Hair follicular keratinocyte (primary cell): ENCODE data around the gene CST1.

GRCh38 chr20:22527004-22527448 is 57.3 kb downstream of the FOXA2 start:
- RAMPAGE, long total RNA = no peak

DNA sequence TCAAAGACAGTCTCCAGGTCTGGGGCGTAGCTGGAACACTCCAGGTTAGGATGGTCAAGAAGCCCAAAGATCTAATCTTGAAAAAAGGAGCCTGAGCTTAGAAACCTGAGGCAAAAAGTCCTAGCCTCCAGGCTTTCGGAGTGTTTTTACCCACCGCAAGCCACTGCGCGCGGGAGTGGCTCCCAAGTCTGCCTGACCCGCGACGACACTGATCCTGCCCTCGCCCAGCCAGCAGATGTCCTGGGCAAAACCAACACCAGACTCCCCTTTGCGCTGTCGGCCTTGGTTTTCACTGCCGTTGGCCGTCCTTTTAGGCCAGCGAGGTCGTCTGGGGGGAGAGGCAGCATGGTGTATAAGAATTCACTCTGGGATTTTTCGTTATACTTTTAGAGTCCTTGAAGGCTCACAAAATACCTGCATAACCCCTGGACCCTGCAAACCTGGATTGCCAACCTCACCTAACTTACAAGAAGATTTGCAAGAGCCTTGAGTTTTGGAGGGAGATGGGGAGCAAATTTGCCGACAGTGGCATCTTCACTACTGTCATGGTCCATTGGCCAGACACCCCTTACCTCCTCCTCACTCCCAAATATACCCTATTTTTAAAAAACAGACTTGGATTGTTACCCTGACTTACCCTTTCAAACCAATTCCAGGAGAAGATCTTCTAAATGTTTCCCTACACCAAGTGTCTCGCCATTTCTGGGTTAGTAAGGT is 4.6 kb downstream of the FOXA2 start:
- RAMPAGE, long total RNA = no peak

DNA sequence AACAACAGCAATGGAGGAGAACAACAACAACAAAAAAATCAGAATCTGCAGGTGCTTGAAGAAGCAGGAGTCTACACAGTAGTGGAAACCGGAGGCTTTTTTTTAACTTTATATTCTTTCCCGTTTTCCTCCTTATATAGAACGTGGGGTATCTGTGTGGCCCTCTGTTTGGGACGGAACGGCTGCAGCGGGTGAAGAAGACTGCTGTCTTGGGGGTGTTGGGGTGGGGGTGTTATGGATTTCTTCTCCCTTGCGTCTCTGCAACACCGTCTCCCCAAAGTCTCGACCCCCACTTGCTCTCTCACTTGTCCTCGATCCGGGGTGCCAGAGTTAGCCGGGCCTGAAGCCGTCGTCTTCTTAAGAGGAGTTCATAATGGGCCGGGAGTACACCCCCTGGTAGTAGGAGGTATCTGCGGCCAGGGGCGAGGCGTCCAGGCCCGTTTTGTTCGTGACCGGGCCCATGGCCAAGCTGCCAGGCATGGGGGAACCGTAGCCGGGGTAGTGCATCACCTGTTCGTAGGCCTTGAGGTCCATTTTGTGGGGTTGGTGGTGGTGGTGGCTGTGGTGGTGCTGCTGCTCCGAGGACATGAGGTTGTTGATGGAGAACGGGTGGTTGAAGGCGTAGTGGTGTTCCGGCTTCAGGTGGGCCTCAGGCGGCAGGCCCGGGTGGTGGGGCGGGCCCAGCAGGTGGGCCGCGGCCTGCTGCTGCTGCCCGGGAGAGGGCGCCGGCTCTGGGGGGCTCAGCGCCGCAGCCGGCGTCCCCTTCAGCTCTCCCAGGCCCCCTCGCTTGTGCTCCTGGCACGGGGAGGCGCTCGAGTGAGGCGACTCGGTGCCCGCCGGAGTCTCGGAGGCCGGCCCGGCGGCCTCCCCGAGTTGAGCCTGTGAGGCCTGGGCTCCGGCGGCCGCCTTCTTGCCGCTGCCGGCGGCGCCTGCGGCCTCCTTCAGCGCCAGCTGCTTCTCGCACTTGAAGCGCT is 2.6 kb downstream of the FOXA2 start:
- RAMPAGE, long total RNA = no peak

DNA sequence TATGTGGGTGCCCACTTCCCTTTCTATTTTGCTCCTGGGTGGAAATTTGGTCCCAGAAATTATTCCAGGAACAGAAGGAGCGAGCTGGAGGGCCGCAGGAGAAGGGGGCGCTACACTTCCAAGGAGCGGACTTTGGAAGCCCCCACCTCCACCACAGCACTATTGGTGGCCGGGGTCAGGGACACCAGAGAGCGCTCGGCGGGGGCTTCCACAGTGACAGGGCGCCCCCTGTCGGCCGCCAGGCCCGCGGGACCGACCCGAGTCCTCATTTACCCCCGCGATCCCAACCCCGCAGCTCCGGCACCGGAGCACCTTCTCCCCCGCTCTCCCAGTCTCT is 2.2 kb upstream of the FOXA2 start:
- RAMPAGE, long total RNA = no peak

- RAMPAGE, long total RNA = no peak
These were observed 100.2 kb upstream of the FOXA2 start for GRCh38 chr20:22684478-22685160.

DNA sequence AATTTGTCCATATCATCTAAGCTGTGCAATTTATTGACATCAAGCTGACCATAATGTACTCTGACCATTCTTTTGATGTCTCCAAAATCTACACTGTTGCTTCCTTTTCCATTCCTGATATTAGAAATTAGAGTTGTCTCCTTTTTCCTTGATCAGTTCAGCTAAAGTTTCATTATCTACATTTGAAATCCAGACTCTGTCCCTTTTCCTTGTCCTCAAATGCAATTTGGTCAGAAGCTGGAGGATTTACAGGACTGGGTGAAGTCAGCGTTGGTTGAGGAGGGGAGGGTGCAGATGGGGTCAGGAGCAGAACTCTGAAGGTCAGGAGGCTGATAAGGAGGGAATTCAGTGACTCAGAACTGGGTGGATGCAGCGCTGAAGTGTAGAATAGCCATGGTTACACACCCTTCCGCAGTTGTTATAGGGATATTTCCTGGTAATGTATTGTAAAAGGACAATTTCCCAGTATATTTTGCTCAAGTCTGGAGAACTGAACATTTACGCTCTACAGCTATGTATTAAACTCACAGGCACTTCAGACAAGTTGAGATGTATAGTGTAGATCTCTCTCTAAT is 133.0 kb upstream of the FOXA2 start:
- RAMPAGE, long total RNA = no peak

- RAMPAGE, long total RNA = no peak
These were observed 1.7 kb upstream of the CD93 start for GRCh38 chr20:23087813-23088300.

DNA sequence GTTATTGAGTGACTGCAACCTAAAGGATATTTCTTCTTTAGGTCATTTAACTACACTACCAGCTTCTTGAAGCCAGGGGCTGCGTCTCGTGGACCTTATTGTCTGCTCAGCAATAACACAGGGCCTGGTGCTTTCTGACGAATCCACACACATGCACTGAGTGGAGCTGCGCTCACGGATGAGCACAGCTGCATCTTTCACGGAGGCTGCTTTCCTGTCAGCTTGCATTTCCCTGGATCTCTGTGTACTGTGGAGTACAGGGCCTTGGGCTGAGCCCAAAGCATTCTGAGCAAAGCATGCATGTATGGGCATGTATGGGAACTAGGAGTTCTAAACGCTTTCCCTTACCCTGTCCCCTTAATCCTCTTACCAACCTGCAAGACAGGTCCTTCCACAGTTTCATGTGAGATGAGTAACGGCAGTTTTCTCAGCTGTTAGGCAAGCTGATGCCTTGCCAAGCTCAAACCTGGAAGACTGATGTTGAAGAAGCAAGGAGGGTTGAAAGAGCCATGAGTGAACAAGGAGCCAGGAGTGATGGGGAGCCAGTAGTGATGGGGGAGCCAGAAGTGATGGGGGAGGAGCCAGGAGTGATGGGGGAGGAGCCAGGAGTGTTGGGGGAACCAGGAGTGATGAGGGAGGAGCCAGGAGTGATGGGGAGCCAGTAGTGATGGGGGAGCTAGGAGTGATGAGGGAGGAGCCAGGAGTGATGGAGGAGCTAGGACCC is 14.3 kb upstream of the CD93 start:
- RAMPAGE, long total RNA = no peak

- RAMPAGE, long total RNA = no peak
These were observed 17.2 kb upstream of the CD93 start for GRCh38 chr20:23103136-23103879.

GRCh38 chr20:23119543-23120168 is 33.5 kb upstream of the CD93 start:
- RAMPAGE, long total RNA = no peak

DNA sequence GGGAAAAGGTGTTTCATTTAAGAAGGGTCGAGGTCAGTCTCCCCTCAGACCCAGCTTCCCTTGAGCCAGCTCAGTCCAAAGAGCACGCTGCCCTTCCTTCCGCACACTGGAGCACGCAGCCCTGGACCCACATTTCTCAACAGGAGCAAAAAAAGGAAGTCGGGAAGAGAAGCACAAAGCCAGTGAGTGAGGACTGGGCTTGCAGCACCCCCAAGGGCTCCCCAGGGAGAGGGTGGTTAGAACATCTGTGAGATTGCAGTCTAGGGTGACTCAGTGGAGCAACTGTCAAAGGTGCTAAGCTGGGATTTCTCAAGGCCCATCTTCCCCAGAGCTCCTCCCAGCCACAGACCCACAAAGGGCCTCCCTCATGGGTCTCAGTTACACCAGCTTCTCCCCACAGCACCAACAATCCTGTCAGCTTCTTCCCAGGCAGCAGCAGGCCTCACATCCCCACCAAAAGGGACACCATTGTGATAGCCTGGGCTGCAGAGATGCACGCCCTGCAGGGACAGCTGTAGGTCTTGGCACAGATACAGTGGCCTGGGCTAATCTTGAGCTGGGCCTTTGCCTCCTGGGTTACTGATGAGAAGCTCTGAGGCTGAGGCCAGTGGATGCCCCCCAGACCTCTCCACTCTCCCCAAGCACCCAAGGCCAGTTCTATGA is 39.6 kb upstream of the CD93 start:
- RAMPAGE, long total RNA = no peak

DNA sequence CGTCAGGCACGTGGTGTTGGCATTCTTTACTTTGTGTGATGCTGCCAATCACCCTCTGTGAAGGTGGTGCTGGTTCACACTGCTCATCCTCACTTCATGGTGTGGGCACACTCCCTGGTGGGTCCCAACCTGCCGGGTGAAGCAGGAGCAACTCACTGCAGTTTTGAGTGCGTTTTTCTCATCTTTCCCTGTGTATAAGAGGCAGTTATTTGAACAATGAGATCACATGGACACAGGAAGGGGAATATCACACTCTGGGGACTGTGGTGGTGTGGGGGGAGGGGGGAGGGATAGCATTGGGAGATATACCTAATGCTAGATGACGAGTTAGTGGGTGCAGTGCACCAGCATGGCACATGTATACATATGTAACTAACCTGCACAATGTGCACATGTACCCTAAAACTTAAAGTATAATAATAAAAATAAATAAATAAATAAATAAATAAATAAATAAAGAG is 53.6 kb upstream of the CD93 start:
- RAMPAGE, long total RNA = no peak

GRCh38 chr20:23140555-23140865 is 54.4 kb upstream of the CD93 start:
- RAMPAGE, long total RNA = no peak

DNA sequence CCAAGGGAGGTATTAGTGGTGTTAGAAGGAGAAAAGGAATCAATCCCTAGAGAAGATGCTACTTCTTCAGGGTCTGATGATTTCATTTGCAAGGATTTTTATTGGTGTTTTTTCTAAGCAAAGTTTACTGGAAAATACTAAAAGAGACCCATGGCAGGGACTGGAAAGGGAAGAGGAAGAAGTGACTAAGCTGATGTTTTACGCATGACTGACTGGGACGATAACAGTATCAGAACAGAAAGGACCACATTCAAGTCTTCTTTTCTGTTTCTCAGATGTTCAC is 18.7 kb upstream of the NXT1 start:
- RAMPAGE, long total RNA = no peak

DNA sequence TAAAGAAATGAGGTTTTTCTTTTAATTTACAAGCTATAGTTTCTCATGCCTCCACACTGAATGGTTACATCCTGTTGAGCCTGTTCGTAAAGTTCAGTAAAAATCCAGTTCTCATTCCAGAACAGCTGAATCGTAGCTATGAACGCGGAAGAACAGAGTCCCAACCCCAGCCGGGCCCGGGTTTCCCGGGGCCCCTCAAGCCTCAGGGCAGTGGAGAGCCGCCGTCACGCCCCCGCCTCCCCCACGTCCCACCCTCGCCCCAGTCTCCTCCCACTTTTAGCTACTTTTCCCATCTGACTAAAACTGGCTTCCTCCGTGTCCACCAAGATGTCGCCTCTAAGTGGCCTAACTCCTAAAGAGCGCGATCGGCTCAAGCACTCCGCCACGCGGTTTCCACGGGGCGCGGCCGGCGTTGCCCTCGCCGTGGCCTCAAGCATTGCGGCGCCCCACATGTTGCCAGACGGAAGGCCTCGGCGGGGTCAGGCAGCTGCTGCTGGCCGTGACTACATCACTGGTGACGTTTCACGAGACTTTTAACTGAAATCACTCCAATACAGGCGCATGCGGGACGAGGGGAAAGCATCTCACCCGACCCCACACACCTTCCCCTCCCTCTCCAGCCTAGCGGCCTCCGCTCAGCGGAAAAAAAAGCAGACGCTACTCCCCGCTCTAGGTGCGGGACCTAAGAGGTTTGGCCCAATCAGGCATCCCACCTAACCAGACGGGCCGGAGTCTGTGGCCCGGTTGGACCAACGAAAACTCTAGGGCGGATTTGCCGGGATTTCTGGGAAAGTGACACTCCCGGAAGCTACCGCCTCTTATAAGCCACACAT is 506 bp upstream of the NXT1 start:
- RAMPAGE, long total RNA = no peak

GRCh38 chr20:23491238-23491444 is 224 bp downstream of the CST8 start:
- RAMPAGE, long total RNA = no peak

- RAMPAGE, long total RNA = no peak
These were observed at the start of gene CST1 for GRCh38 chr20:23750873-23751072. Gene CST1, minus strand, starts transcription at chr20:23750935.

DNA sequence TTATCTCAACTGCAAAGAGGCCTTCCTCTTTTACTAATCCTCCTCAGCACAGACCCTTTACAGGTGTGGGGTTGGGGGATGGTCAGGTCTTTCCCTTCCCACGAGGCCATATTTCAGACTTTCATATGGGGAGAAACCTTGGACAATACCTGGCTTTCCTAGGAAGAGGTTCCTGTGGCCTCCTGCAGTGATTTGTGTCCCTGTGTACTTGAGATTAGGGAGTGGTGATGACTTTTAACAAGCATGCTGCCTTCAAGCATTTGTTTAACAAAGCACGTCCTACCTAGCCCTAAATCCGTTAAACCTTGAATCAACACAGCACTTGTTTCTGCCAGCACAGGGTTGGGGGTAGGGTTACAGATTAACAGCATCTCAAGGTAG is 6.0 kb upstream of the CST1 start:
- RAMPAGE, long total RNA = no peak

- RAMPAGE, long total RNA = no peak
These were observed 2.5 kb downstream of the CST7 start for GRCh38 chr20:24951310-24952153.

- RAMPAGE, long total RNA = no peak
These were observed 15.3 kb downstream of the CST7 start for GRCh38 chr20:24964257-24964860.